Bronchus fibroblast of lung (primary cell): ENCODE measurements around the genes TMEM245, TXN, PTGR1 and KIAA1958.

DNA sequence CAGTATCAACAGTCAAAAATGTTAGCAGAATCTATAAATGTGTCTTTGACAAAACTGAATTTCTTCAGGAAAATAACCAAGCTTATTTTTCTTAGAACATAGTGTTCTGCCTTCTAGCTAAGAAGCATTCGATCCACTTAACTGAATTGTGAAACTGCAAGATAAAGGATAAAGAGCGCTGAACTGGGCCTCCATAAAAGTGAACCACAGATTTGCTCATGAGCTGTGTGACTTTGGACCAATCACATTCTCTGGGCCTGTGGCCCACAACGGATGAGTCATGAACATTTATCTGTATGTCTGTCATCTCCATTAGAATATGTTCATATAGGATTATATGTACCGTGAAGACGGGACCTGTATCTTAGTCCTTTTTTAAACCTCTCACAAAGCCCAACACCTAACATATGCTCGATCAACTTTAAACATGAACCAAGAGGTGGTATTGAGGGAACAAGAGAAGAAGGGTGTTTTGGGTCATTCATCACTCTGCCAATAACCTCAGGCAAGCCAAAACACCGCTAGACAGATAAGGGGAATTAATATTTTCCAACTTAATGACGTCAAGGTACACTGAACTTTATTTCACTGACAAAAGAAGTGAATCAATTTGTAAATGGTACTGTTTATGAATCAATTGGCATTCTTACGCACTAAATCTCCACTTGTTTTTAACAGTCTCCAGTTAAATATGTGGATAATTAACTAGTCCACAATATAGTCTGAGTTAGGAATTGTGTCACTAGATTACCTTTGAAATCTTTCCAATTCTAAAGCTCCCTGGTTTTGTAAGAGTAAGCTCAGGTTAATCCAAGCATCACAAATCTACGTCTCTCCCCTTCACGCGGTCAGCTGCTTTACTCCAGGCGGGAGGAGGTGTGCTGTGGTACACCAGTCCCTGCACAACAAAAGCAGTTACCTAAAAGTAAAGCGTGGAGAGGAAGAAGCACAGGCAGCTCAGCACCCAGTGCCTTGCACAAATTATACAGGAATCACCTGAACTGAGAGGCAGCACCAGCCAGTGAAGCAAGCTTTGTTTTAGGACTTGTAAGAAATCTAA lies 1.6 kb downstream of the TMEM245 start:
- RAMPAGE, long total RNA = no peak

- RAMPAGE, long total RNA = no peak
These were observed at the start of gene TMEM245 for GRCh38 chr9:109119795-109120557. TMEM245 (minus strand) TSS chr9:109119947.

- RAMPAGE, long total RNA = no peak
These were observed 922 bp downstream of the FRRS1L start for GRCh38 chr9:109166095-109166559.

DNA sequence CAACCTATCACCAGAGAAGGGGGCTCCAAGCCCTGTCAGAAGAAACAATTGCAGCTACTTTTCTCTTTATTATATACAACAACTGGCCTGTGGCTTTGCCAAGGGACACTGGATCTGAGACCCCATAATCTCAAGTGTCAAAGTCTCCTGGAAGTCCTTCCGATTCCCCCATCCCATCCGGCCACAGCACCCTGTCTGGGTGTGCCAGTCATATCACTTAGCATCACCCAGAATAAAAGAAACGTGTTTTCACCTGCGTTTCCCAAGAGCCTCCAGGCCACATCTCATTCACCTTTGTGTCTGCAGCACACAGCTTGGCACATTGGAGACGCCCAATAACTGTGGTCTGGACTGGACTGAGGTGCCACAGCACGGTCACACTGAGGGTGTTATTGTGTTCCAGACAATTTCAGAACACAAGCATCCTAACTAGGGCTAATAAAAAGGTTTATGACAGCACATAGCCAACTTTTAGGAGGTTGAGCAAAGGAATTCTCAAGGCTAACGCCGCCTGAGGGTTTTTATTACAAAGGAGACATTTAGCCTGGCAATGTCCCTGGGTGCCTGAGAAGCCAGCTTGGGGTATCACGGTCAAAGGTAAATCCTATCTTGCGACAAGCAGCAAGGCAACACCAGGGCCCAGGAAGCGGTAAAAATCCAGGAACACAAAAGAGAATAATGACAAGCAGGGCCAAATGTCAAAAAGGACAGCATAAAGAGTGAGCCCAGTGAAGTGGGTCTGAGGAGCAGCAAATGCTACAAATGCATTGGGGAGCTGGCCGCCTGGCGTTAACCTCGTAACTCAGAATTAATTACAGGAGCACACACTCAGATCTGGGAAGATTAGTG lies 3.5 kb downstream of the EPB41L4B start:
- RAMPAGE, long total RNA = no peak

- RAMPAGE, long total RNA = no peak
These were observed 88.1 kb downstream of the PTPN3 start for GRCh38 chr9:109409824-109410597.

DNA sequence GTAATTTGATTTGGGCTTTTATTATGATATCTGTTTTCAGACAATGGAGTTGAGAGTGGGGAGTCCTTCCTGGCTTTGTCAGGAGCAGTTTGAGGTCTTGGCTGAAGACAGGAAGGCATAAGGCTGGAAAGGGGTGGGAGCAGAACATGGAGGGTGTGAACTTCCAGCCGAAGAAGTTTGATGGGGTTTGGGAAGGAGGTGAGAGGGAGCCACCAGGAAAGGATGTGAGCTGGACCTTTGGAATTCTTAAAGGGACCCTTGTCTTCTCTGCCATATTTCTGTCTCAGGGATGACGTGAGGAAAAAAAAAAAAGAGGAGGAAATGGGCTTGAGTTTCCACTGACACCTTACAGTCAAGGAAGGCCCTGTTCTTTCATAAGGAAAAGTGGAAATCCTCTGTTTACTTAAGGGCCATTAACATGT lies 132.0 kb downstream of the PALM2AKAP2 start:
- RAMPAGE, long total RNA = no peak

DNA sequence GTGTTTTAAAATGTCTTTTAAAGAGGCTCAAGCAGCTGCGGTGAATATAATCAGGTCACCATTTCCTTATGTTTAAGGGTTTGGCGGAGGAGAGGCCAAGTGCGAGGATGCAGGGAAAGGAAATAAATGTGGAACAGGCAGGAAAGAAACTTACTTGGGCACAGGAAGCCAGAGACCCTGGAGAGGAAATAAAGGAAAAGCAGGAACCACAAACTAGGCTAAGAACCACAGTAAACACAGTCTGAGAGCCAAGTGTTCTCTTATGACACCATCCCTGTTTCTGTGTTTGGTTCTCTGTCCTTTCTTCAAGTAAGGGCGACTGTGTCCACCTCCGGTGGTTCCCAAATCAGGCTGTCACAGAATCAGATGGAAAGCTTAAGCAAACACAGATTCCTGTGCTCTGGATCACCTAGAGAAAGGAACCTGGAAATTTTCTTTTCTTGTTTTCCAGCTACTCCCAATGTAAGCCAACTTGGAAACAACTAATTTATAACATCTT lies 166.4 kb downstream of the C9orf152 start:
- RAMPAGE, long total RNA = no peak

- RAMPAGE, long total RNA = no peak
These were observed 159.2 kb downstream of the C9orf152 start for GRCh38 chr9:110048871-110049139.

DNA sequence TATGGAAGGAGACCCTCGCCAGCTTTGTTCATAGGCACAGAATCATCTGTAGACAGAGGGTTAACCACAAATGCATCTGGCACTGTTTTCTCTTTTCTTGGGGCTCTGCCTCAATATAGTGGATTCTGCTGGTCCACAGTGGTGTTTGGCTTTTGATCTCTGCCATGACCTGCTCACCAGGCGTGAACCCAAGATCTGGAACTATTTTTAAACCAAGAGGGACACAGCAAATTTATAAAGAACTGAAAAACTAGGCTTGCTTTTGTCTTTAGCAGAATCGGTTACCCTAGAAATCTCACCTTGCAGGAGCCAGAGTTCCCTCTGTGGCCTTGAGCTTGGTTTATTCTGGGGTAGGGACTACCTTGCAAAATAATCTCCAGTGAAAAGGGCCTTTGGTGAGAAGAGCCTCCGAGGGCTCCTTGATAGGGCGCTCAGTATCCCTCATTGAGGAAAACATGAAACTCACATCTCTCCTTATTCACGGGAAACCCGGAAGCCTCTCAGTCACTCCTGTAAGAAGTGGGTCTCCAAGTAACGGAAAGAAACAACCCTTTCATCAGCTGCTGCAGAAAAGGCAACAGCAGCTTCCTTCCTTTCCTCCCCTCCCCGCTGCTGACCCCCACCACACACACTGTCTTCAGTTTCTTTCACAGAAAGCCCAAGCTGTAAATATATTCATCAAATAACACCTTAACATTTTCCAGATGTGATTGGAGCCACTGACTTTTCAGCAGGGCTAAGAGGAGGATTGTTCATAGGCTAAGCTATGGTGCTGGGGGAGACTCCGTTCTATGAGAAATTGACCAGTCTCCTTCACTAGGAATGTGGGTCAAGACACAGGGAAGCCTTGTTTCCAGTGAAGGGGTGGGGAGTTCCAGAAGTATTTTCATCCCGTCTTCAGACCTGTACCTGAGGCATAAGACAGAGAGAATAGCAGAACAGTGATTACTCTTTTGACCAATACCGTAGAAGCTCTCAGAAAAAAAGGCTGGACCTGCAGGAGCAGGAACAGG lies 81.5 kb downstream of the C9orf152 start:
- RAMPAGE, long total RNA = no peak

DNA sequence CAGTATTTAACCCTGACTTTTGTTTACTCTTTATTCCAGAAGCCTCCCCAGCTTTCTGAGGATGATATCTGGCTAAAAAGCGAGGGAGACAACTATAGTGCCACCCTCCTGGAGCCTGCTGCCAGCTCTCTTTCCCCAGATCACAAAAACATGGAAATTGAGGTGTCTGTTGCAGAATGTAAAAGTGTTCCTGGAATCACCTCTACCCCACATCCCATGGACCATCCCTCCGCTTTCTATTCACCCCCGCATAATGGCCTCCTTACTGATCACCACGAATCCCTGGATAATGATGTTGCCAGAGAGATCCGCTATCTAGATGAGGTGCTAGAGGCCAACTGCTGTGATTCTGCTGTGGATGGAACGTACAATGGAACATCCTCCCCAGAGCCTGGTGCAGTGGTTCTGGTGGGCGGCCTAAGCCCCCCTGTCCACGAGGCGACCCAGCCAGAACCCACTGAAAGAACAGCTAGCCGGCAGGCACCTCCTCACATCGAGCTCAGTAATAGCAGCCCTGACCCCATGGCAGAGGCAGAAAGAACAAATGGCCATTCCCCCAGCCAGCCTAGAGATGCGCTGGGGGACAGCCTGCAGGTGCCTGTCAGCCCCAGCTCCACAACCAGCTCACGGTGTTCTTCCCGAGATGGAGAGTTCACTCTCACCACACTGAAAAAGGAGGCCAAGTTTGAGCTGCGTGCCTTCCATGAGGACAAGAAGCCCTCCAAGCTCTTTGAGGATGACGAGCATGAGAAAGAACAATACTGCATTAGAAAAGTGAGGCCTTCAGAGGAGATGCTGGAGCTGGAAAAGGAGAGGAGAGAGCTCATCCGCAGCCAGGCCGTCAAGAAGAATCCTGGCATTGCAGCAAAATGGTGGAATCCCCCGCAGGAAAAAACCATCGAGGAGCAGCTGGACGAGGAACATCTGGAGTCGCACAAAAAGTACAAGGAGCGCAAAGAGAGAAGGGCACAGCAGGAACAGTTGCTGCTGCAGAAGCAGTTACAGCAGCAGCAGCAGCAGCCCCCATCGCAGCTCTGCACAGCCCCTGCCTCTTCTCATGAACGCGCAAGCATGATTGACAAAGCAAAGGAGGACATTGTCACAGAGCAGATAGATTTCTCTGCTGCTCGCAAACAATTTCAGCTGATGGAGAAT lies 71.5 kb downstream of the C9orf152 start:
- RAMPAGE, long total RNA = no peak

GRCh38 chr9:110214105-110214505 lies 6.1 kb upstream of the C9orf152 start:
- RAMPAGE, long total RNA = no peak

- RAMPAGE, long total RNA = start-site peak on the minus strand at chr9:110256506-110256610, 6,122 and 7,175 reads in 2 replicates
These were observed at the start of gene TXN for GRCh38 chr9:110256177-110257253. TXN (minus strand) TSS chr9:110256507.

GRCh38 chr9:110549617-110550120 lies 29.9 kb downstream of the SVEP1 start:
- RAMPAGE, long total RNA = no peak

- RAMPAGE, long total RNA = no peak
These were observed 24.7 kb upstream of the SVEP1 start for GRCh38 chr9:110604213-110604709.

DNA sequence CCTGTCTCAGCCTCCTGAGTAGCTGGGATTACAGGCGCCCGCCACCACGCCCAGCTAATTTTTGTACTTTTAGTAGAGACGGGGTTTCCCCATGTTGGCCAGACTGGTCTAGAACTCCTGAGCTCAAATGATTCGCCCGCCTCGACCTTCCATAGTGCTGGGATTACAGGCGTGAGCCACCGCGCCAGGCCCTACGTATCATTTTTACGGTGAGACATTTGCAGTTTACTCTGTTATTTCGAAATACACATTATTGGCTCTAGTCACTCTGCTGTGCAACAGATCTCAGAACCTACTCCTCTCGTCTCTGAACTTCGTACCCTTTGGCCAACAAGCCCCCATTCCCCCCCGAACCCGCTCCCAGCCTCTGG lies 858 bp downstream of the PTGR1 start:
- RAMPAGE, long total RNA = no peak

DNA sequence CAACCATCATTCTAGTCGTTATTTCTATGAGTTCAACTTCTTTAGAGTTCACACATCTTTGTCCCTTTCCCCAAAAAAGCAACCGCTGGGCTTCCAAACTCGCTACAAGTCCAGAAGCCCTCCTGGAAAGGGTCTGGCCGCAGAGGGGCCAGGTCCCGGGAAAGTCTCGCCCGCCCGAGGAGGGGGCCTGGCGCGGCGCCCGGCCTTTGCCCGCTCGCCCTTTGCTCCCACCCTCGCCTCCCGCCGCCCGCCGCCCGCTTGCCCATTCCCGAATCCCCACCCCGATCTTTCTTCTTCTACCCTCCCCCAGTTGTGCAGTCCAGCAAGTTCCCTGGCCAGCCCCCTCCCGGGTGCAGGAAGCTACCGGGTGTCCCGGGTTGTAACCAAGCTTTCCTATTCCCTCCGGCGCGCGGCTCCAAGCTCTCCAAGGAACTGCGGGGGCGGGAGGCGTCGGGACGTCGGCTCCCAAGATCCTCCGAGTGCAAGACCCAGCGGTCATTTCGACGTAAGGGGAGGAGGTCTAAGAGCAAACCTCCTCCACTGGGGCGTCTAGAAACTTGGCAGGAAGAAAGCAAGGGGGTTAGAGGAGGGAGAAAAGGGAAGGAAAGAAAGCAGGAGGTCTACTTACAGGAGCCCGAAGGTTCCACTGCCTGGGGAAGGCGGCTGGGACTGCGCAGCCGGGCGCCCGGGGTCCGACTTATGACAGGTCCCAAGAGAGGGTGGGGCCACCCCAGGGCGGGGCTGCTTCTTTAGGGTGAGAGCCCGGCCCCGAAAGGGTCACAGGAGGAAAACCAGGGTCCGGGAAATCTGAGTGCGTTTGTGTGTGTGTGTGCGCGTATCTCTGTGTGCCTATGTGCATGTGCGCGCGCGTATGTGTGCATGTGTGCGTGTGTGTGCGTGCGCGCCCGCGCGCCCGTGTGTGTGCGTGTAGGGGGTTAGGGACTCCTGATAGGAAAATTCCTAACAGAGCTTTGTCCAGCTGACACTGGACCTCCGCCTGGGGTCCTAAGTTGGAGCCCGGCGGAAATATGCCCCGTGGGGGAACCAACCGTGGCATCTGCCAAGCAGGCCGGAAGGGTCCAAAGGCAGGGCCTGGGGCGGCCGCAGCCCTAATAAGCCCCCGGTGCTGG lies at the start of gene PTGR1:
TSS of gene PTGR1 (minus strand) at position 673 of the 1,130 bp plus-strand sequence.
- RAMPAGE, long total RNA = start-site peak on the minus strand centred at position 426 of the sequence, 30 bp wide, 354 and 68 reads in 2 replicates; start-site peak on the minus strand centred at position 699 of the sequence, 58 bp wide, 684 and 217 reads in 2 replicates

GRCh38 chr9:111898232-111899124 lies 1.9 kb downstream of the UGCG start:
- RAMPAGE, long total RNA = no peak

- RAMPAGE, long total RNA = no peak
These were observed 41.5 kb downstream of the UGCG start for GRCh38 chr9:111937748-111938960.

DNA sequence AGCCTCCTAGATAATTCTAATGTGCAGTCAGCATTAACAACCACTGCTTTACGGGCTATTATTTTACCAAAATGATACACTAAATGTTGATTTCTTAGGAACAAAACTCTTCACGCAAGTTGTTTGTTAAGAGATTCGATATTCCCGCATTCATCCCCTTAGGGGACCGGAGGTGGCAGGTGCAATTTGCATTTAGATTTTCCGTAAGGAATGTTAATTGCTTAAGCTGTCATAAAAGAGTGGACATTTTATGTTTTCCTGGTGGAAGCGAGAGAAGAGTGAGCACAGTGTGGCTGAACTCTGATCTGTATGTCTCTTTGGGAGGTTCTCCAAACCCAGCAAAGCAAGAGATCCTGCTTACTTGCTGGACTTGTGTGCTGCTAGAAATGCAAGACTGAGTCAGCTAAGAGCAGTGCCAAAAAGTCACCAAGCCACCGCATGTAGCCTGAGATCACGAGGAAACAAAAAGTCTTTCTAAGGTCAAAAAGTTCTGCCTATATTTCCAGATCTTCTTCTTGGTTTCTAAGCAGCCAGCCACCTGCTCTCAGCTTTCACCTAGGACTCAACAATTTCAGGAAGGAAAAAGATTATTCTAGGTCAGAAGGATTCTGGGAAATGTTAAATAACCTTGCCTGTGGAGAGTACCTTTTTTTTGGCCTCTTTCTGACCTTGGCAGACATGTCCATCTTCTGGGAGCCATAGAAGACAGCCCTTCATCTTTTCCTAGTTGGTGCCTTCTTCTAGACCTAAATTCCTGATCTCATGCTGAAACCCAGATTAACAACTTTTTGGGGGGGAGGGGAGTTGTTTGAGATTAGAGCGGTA lies 77.8 kb downstream of the UGCG start:
- RAMPAGE, long total RNA = no peak

DNA sequence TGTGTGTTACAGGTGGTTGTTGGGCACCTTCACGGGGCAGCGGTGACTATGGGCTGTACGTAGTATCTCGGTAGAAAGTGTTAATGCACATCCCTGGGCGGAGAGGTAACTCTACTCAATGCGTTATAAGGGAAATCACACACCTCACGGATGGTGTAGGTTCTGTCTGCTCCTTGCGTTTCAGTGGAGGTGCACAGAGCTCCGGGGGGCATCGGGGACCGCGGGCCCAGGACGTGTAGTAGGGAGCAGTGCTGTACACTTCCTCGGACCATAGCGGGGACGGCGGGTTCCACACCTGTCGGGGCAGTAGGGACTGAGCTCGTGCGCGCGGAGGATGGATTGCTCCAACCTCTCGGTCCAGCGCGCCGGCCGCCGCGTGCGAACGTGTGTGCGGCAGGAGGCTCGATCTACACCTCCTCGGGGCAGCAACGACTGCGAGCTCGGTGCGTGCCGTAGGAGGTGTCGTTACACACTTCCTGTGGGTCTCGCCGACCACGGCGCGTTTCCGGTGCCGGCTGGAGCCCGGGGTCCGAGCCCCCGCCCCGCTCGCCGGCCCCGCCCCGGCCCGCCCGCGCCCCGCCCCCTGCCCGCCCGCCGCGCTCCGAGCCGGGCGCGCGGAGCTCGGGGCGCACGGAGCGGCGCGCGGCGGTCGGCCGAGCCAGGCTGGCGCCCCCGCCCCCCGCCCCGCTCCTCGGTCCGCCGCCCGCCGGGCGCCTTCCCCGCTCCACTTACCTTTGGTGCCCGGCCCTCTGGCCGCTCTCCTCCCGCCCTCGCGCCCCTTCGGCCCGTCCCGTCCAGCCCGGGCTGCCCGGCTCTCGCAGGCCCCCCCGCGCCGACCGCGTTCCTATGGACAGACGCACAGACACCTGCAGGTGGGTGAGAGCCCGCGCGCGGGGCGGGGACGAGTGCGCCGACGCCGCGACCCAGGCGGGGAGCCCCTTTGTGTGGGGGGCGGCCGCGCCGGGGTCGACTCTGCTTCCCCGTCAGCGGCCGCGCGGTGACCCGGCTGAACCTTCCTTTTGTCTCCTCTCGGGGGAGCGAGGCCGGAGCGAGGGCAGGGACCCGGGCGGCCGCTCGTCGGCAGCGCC lies at the start of gene KIAA1958:
TSS of gene KIAA1958 (plus strand) at position 581 of the 1,088 bp plus-strand sequence.
- RAMPAGE, long total RNA = no peak